Endothelial cell (in vitro differentiated cells): ENCODE measurements around the genes COL11A1 and GPSM2.

DNA sequence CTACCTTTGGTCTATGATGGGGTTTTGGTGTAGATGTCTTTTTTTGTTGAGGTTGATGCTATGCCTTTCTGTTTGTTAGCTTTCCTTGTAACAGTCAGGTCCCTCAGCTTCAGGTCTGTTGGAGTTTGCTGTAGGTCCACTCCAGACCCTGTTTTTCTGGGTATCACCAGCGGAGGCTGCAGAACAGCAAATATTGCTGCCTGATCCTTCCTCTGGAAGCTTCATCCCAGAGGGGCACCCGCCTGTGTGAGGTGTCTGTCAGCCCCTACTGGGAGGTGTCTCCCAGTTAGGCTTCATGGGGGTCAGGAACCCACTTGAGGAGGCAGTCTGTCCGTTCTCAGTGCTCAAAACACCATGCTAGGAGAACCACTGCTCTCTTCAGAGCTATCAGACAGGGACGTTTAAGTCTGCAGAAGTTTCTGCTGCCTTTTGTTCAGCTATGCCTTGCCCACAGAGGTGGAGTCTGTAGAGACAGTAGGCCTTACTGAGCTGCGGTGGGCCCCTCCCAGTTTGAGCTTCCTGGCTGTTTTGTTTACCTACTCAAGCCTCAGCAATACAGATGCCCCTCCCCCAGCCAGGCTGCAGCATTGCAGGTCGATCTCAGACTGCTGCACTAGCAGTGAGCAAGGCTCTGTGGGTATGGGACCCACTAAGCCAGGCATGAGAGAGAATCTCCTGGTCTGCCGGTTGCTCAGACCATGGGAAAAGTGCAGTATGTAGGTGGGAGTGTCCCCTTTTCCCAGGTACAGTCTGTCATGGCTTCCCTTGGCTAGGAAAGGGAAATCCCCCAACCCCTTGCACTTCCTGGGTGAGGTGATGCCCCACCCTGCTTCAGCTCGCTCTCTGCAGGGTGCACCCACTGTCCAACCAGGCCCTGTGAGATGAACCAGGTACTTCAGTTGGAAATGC is 53.5 kb downstream of the SLC30A7 start:
- PRO-cap: no peak

GRCh38 chr1:101136524-101137285 is 100.1 kb upstream of the S1PR1 start:
- PRO-cap: no peak

DNA sequence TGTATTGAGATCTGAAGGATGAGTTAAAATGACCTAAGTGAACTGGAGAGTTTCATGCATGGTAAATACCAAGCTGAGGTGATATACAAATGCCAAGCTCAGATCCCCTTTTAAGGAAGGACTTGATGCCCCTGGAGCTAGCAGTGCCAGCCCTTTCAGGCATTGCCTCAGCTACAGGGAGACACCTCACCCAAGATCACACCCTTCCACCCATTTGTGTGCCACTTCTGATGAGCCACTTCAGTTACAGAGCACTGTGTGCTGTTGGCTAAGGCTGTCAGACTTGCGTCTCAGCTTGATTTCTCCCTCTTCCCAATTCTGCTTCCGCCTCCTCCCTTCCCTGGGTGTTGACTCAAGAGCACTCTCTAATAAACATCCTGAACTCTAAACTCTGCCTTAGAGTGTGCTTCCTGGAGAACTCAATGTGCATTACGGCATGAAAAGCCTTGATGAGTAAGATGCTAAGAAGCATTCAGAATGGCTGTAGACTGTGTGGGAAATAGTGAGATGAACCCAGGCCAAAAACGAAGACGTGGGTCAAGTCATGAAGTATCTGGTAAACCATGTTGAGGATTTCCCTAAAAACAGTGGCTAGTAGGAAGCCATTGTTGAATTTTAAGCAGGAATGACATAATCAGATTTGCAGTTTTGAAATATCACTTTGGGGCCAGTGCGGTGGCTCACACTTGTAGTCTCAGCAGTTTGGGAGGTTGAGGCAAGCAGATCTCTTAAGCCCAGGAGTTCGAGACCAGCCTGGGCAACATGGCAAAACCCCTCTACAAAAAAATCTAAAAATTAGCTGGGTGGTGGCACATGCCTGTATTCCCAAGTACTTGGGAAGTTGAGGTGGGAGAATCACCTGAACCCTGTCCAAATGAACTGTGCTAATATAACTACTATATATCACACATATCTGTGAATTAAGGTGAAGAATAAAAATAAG is 54.8 kb upstream of the S1PR1 start:
- PRO-cap: no peak

DNA sequence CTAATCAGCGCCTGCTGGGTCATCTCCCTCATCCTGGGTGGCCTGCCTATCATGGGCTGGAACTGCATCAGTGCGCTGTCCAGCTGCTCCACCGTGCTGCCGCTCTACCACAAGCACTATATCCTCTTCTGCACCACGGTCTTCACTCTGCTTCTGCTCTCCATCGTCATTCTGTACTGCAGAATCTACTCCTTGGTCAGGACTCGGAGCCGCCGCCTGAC is 2.6 kb downstream of the S1PR1 start:
- PRO-cap: no peak

- PRO-cap: no peak
These were observed 414 bp upstream of the OLFM3 start for GRCh38 chr1:101997154-101997526.

GRCh38 chr1:103108164-103109150 is at the start of gene COL11A1:
COL11A1 (minus strand) TSS chr1:103108522.
- PRO-cap: unidirectional peak, minus-strand start at chr1:103108451

DNA sequence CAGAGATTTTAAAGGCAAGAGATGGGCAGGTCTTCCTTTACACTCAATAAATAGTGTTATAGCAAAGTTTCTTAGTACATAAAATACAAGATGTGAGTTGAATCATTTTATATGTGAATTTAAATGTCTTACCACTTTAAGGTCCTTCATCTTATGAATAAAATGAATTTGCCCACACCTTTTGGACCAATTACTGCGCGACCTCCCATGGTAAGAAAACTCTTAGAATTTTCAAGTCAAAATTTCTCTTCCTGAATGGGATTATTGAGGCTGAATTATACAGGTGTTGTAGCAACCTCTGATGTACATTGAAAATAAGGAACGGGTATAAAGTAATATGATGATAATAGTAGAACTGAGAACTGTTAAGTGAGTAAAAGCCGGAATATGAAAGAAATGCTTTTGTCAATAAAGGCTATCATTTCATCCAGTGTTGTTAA is 10.5 kb downstream of the RNPC3 start:
- PRO-cap: no peak

DNA sequence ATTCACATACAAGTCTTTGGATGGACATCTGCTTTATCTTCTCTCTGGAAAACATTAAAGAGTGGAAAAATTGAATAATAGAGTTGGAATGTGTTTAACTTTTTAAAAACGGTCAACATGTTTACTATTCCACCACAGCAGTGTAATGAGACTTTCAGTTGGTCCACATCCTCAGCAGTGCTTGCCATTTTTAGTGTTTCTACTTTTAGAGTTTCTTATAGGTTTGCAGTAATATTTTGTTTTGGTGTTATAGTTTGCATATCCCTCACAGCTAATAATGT is 1064.2 kb upstream of the PRMT6 start:
- PRO-cap: no peak

DNA sequence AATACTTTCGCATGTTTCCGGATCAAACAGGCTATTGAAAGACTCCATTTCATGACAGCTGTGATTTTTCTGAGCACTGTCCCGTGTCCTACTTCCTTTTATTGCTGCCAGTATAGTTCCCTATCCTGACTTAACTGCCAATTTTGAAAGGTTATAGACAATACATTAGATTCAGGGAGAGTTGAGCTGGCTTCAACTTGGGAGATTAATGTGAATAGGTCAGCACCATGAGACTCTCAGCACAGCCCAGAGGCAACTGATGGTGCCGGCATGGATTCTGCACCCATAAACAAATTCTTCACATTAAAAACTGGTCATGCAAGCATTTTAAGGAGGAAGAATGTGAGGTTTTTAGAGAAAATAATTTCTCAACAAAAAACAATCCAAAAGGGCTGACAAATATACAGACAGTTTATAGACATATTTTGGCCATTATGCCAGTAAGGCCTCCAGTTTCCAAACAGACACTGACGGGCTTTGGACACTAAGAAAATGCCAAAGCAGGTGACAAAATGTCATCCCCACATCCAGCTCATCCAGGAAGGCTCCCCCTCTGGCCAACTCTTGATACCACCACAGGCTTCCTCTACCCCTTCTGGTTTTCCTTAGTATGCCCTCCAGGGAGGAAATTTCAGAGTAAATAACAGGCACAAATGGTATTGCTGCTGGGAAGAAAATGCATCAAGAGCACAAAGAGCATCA is 225.5 kb downstream of the VAV3 start:
- PRO-cap: no peak

DNA sequence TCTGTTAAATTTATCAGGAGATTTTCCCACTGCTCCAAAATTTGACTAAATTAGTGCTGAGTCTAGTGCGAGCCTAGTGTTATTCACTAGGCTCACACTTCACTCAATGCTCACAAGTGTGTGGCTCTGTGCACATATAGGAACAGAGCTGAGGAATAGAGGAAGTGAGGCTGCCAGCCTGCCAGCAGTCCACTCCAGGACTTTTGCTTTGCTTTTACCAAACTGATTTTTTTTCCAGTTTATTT is 87.3 kb downstream of the VAV3 start:
- PRO-cap: no peak

- PRO-cap: no peak
These were observed 73.9 kb upstream of the VAV3 start for GRCh38 chr1:108038908-108039328.

DNA sequence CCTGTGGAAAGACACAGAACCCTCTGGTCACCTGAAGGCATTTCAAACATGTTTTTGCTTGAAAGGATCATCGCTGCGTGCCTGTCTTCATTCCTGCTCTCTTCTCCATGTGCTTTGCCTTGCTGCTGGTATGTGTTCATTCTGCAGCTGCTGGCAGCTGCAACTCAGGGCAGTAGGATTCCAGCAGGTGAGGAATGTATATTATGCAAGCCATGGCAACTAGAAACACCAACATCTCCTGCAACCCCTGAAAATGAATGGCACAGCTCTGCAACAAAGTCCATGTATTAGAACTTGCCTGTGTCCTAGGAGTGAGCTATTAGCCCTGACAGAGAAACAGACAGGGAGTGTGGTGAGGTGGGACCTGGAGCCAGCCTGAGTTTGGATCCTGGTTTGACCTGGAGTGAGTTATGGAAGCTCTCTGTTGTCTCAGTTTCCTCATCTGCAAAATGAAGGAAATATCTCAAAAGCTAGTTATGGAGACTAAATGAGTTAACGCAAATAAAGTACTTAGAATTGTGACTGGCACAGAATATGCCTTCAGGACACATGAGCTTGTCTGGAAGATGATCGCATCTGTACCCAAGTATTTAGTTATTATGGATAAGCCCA is 81.3 kb upstream of the VAV3 start:
- PRO-cap: no peak

GRCh38 chr1:108166619-108167146 is 33.5 kb downstream of the SLC25A24 start:
- PRO-cap: no peak

GRCh38 chr1:108603574-108604660 is 44.0 kb downstream of the EEIG2 start:
- PRO-cap: no peak

- PRO-cap: no peak
These were observed 38.9 kb downstream of the HENMT1 start for GRCh38 chr1:108621913-108622519.

GRCh38 chr1:108640073-108640594 is 20.8 kb downstream of the HENMT1 start:
- PRO-cap: no peak

- PRO-cap: no peak
These were observed 26.4 kb downstream of the AKNAD1 start for GRCh38 chr1:108830278-108831095.

GRCh38 chr1:108876702-108877817 is at the start of gene GPSM2:
GPSM2 (plus strand) TSS chr1:108876985.
- PRO-cap: bidirectional peak, plus-strand start at chr1:108876985, minus-strand start at chr1:108876865

GRCh38 chr1:109131474-109131912 is 17.6 kb downstream of the ELAPOR1 start:
- PRO-cap: no peak

DNA sequence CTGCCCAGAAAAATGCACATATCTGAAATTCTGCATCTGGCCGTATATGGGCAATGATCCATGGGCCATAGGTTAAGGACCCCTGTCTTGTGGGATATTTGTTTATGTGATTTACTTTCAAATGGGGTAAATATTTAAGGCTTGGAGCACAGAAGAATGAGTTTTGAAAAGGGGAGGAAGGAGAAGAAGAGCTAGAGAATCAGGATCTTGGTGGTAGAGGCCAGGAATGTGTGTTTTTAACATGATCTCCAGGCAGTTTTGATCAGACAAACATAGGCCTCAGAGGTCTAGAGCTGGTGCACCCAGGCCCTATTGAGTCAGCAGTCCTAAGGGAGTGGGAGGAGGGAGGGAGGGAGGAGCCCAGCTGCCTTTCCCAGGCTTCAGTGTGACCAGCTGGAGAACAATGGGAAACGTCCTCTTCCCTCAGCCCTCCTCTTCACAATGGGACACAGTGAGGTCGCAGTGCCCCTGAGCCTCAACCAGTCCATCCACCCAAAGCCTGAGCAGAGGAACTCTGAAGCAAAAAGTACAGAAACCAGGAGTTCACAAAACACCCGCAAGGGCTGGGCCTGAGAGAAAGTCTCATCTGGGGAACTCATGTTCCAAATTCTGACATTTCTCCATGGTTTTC is 37.2 kb downstream of the ELAPOR1 start:
- PRO-cap: bidirectional peak, plus-strand start at position 439 of the sequence, minus-strand start at position 336 of the sequence